ENCODE results near the genes ARMS2 and HMX3.

- PRO-cap = bidirectional peak, plus-strand start at chr10:119596090, minus-strand start at chr10:119595894
- RAMPAGE, long total RNA = no peak
These were observed 1.0 kb downstream of the TIAL1 start for GRCh38 chr10:119595798-119596057.

DNA sequence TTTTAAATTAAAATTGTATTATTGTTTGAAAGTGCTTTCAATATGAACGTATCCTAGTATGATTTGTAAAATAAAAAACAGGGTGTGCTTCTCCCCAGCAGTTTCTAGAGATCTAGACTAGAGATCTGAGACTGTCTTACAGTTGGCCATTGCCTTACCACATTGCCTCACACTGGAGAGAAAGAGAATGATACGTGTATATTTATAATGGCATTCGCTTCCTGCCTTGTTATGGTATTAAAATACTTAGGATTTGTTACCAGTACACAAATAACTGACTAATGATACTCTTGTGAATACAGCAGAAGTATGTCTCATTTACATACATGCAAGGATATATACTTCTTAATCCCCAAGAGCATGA is 1.3 kb downstream of the BAG3 start:
- PRO-cap = unidirectional peak, minus-strand start at position 174 of the sequence
- RAMPAGE, long total RNA = no peak

GRCh38 chr10:119678550-119679091 is 27.4 kb downstream of the BAG3 start:
- PRO-cap = no peak
- RAMPAGE, long total RNA = no peak

- PRO-cap = bidirectional peak, plus-strand start at chr10:119688162, minus-strand start at chr10:119688045; bidirectional peak, plus-strand start at chr10:119688362, minus-strand start at chr10:119688273
- RAMPAGE, long total RNA = no peak
These were observed 36.9 kb downstream of the BAG3 start for GRCh38 chr10:119687987-119688670.

- PRO-cap = no peak
- RAMPAGE, long total RNA = no peak
These were observed 31.9 kb downstream of the MCMBP start for GRCh38 chr10:119840707-119841263.

GRCh38 chr10:120160860-120161669 is 268.5 kb downstream of the SEC23IP start:
- PRO-cap = no peak
- RAMPAGE, long total RNA = no peak

- PRO-cap = no peak
- RAMPAGE, long total RNA = no peak
These were observed 127.6 kb downstream of the WDR11 start for GRCh38 chr10:120978761-120979118.

DNA sequence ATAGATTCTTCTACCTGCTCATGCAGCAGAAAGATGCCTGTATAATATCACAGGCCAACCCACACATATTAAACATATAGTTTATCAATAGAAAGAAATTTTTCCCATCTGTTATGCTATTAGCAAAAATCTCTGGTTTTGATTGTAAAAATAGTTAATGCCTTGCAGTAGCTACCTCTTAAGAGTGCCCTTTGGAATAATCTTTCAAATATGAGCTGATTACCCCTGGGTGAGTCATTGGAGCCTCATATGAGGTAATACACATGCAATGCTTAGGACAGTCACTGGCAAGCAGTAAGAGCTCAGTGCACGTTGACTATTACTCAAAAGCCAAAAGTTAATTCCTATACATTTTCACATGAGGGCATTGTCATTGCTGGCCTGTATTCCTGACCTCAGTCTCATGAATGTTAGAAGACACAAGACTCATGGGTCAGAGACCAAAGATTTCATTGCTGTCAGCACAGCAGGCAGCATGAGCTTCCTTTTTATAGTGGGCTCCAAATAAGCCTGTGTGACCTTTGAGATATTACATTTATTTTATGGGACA is 180.0 kb downstream of the FGFR2 start:
- PRO-cap = no peak
- RAMPAGE, long total RNA = no peak

DNA sequence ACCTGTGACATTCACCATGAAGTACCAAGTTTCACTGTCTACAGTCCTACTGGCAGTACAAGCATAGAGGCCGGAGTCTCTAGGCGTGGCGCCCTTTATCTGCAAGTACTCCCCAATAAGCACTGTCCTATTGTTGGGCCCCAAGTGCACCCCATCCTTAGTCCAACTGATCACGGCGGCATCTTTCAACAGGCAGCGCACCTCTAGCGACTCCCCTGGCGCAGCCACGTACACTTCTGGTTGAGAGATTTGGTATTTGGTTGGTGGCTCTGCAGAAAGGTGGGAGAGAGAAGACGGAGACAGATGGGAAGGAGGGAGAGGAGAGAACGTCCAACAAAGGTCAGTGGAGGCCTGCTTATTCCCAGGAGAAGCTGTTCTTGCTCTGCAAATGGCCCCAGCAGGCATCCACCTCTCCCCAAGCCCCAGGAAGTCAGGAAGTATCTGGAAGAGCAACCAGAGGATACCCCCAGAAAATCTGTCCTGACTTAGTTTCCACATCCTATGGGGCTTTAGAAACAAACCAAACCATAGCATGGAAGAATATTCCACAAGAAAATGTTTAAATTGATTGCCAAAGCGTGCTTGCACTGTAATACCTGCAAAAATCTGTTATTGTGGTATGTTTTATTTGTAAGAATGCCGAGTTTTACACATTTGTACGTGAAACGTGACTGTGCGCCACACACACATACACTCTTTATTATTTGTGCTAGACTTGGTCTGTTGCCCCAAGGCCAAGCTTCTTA is 32.6 kb downstream of the FGFR2 start:
- PRO-cap = no peak
- RAMPAGE, long total RNA = no peak

GRCh38 chr10:121917875-121918184 is 10.0 kb downstream of the ATE1 start:
- PRO-cap = no peak
- RAMPAGE, long total RNA = no peak

GRCh38 chr10:121927125-121927788 is 574 bp downstream of the ATE1 start:
- PRO-cap = unidirectional peak, plus-strand start at chr10:121927270
- RAMPAGE, long total RNA = no peak

DNA sequence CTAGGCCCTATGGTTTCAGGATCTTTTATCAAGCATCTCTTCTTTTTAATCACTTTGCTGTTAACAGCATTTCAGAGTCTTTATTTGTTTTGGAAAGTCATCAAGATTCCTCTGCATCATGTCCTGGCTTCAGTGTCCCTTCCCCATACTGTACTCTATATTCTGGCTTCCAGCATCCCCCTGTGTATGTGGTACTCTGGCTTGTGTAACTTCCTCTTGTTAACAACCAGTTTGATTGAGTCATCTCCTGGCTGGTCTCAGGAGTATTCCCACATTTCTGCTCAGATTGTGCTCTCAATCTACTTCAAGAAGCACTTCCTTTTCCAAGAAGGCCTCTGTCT is 14.9 kb upstream of the ATE1 start:
- PRO-cap = no peak
- RAMPAGE, long total RNA = no peak

- PRO-cap = no peak
- RAMPAGE, long total RNA = no peak
These were observed 71.2 kb downstream of the TACC2 start for GRCh38 chr10:122060252-122060515.

- PRO-cap = no peak
- RAMPAGE, long total RNA = no peak
These were observed 121.8 kb upstream of the BTBD16 start for GRCh38 chr10:122149026-122150055.

GRCh38 chr10:122165190-122165575 is 105.9 kb upstream of the BTBD16 start:
- PRO-cap = no peak
- RAMPAGE, long total RNA = no peak

GRCh38 chr10:122454354-122454726 is at the start of gene ARMS2:
ARMS2 (plus strand) TSS chr10:122454653.
- PRO-cap = no peak
- RAMPAGE, long total RNA = no peak

- PRO-cap = no peak
- RAMPAGE, long total RNA = no peak
These were observed 7.8 kb downstream of the HTRA1 start for GRCh38 chr10:122468827-122469830.

DNA sequence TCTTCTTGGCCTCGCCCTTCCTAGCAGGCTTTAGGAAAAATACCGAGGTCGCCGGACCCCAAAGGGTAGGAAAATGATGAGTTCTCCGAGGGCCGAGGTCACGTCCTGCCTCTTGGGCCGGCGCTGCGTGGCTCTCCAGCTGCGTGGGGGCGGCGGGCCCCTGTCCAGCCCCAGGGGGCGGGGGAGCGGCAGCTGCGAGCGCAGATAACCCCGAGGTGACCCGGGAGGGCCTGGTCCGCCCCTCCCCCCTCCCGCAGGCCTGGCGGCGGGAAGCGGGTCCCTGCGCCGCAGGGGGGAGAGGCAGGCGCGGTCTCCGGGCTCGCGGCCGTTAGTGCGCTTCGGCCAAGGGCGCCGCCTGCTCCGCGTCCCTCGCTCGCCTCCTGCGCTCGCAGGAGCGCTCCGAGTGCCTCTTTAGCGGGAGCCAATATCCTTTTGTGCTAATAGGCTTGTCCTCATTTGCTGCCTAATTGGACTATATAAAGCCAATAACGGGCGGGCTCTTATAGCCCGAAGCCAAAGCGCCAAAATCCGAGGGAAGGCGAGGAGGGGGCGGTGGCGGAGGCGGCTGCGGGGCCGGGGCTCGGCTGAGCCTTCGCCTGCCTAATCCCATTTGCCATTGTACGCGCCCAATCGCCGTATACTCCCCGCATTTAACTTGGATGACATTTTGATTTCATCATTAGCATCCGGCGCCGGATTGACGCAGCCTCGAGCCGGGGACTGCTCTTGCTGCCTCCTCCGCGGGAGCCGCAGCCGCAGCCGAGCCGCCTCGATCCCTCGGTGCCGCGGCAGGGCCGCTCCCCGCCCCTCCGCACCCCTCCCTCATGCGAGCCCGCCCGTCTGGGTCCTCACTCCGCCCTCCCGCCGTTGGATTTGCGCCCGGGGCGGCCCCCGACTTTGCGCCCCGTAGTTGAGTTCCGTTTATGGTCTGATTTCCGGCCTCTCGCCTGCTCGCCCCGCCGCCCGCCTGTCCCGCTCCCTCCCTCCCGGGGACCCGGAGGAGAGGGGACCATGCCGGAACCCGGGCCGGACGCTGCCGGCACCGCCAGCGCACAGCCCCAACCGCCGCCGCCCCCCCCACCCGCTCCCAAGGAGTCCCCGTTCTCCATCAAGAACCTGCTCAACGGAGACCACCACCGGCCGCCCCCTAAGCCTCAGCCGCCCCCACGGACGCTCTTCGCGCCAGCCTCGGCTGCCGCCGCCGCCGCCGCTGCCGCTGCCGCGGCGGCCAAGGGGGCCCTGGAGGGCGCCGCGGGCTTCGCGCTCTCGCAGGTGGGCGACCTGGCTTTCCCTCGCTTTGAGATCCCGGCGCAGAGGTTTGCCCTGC is at the start of gene HMX3:
Gene HMX3, plus strand, starts transcription at position 931 of the 1,327 bp plus-strand sequence.
- PRO-cap = bidirectional peak, plus-strand start at position 679 of the sequence, minus-strand start at position 405 of the sequence; bidirectional peak, plus-strand start at position 1,063 of the sequence, minus-strand start at position 875 of the sequence
- RAMPAGE, long total RNA = no peak

GRCh38 chr10:123136743-123137430 is 1.1 kb downstream of the HMX3 start:
- PRO-cap = no peak
- RAMPAGE, long total RNA = no peak

- PRO-cap = no peak
- RAMPAGE, long total RNA = no peak
These were observed 1.6 kb downstream of the CPXM2 start for GRCh38 chr10:123889875-123890559.